Umbilical cord (tissue), 2 donors: ENCODE measurements around a stretch of chr10.

DNA sequence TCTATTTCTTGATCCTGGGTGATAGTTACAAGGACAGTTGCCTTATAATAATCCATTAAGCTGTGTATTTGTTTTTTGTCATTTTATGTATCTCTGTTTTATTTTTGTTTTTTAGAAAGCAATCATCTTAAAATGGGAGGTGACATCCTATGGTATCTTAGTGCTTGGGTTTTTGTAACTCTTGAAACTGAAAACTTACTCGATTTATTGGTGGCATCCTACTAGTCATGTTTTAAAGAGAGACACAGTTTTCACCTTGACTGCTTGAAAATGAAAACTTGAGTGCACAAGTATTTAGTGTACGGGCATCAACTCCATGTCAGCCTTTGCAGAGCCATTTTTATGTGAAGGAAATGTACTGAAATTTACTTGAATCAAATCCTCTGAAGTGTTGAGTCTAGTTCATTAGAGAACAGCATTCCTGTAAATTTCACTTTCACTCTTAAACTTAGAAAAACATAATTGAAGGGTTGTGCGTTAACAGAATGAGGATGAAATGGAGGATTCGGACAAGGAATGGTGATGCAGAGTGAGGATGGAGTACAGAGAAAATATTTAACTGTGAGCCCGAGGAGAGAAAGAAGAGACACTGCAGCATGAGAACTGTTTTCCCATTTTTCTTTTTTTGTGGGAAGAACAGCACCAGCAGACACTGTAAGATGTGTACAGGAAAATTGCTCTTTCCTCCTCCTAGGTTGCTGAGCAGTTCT lies 65.7 kb downstream of the DUSP29 start:
- RAMPAGE, long total RNA = no peak

DNA sequence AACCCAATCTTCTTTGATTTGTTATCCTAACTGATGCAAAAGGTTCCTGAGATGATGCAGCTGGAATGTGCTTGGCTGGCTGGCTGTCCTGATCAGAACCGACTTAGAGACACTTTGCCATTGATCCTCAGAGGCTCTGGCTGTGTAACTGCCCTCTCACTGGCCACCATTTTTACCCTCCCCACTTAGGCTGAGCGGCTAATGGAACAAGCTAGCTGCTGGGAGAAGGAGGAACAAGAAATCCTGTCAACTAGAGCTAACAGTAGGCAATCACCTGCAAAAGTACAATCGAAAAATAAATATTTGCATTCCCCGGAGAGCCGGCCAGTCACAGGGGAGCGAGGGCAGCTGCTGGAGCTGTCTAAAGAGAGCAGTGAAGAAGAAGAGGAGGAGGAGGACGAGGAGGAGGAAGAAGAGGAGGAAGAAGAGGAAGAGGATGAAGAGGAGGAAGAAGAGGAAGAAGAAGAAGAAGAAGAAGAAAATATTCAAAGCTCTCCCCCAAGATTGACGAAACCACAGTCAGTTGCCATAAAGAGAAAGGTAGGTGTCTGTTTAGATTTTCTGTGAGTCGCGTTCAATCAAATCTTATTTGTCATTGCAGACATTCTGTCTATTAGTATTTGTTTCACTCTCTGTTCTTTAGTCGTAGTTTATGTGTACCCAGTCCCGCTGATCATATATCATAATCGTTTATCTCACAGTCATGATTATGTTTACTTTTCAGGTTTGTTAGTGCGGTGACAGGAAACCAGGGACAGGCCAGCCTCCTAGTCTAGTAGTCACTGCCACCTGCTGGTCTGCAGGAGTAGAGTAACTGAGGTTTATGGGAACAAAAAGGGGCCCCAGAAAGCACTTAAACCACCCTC lies 51.5 kb downstream of the DUSP29 start:
- RAMPAGE, long total RNA = no peak

GRCh38 chr10:75101759-75102306 lies 2.5 kb upstream of the DUSP13 start:
- RAMPAGE, long total RNA = no peak

GRCh38 chr10:75295260-75295879 lies 59.6 kb upstream of the COMTD1 start:
- RAMPAGE, long total RNA = no peak

DNA sequence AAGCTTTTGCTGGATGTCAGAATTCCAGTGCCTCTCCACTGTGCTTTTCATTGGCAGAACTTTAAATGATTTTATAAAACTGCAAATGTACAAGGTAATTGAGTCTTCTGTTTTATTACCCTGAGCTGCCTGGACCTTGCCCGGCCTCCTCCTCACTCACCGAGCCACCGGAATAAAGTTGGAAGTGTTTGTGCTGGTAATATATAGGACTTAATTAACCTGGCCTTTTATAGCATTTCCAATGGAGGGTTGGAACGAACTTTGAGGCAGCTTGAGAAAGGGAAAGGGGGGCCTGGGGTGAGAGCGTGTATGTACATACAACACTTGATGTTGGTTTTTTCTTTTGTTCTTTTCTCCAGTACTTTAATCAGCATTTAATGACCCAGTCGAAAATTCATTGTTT lies 43.4 kb downstream of the ZNF503 start:
- RAMPAGE, long total RNA = no peak

DNA sequence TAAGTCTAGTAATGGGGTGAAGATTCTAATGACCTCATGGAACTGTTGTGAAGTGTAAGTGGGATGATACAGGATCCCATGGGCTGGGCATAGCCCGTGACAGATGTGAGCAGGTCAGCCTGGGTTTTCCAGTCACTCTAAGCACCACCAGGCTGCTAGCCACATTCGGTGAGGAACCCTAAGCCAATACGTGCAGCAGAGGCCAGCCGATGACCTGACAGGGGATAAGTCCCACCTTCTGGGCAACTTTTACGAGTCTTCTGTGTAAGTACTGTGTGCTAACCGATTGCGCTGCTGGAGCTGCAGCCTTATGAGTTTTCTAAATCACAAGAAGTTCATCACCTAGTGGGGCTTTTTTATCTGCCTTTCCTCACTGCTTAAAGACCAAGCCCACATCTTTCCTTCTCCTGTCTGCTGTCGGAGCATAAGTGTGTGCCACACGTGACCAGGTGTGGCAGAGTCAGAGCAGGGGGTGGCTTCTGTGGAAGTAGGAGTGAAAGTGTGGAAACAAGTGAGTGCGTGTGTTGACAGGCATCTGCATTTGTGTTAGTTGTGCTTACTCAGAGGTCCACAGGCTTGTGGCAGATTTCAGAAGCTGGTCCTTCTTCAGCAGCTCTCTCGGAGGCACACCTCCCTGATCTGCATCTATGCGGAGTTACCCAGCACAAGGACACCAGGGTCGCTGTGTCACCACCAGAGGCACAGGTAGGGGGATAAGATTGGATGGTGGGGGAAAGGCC lies 7.1 kb downstream of the ZNF503 start:
- RAMPAGE, long total RNA = no peak

GRCh38 chr10:75402514-75403284 lies 1.1 kb upstream of the ZNF503 start:
- RAMPAGE, long total RNA = no peak

GRCh38 chr10:75512428-75513068 lies 81.1 kb downstream of the LRMDA start:
- RAMPAGE, long total RNA = no peak

GRCh38 chr10:75735254-75736090 lies 304.0 kb downstream of the LRMDA start:
- RAMPAGE, long total RNA = no peak

DNA sequence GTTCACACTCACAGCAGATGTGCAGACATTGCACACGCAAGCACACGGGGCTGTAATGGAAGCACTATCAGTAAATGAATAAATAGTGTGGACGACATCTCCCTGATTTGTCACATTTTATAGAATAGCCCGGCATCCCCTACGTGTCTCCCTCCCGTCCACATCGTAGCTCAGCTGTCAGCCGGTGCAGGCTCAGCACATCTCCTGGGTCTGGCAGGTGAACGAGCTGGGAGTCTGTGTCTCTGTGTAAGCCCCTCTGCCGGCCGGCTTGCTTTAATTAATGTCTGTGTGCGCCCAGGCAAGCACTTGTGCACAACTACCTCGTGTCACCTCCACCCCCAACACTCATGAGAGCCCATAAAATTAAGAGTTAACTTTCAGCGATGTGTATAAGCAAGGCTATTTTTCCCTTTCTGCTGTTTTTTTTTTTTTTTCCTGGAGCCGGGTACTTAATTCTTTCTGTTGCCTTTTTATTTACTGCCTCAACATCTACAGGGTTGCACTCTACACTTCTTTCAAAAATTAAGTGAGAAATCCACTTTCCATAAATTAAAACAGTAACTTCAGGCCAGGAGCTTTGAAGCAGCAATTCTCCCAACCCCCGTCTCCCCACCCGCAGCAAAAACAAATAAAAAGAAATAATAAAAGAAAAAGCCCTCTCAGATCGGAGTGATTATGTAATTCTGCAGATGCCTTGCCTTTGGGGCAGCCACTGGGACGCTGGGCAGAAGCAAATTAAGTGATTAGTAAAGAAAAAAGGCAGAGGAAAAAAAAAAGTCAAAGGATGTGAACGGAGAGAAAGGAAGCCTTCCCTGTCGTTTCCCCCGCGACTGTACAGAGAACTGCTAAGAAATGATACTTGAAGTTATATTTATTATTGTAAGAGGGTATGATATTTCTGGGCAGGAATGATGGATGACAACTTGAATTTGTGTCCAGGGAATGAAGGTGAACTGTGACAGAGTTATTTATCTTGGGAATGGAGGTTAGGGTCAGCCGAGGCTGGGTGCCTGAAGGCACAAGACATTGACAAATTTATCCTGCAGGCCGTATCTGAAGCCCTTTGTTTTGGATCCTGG lies 603.6 kb downstream of the LRMDA start:
- RAMPAGE, long total RNA = no peak

DNA sequence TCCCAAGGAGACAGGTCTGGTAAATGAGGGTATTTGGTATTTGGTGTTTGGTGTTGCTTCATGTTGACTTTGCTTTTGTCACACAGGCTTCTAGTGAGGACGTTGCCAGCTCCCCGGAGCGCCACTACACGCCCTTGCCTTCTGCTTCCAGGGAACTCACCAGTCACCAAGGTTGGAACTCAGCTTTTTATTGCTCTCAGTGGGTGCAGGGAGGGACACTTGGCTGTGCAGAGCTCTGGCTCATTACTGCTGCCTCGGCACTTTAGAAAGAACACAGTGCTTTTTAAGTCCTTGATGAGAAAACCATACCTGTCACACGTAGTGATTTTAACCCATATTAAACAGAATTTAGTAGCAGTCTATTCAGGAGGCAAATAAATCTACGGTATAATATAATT lies 892.9 kb downstream of the LRMDA start:
- RAMPAGE, long total RNA = no peak

- RAMPAGE, long total RNA = no peak
Measured at GRCh38 chr10:76559529-76559997, 1078.0 kb downstream of the KCNMA1 start.

DNA sequence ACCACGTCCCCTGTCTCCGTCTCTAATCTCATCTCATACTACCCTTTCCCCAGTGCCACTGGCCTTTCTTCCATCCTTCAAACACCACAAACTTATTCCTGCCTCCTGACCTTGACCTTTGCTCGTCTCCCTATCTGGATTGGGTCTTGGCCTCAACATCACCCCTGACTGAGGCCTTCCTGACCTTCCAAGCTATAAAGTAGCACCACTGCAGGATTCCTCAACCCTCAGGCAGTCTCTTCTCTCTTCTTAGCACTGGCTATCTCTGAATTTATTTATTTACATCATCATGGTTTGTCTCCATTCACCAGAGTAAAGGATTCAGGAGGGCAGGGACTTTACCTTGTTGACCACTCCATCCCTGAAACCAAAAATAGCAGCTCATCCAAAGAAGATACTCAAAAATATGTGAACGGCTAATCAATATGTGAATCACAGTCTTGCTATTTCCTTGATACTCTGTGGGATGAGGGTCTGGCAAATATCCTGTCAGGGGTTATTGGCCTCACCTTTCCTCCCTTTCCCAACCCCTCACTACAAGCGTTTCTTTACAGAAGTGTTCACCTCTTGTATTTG lies 627.9 kb downstream of the KCNMA1 start:
- RAMPAGE, long total RNA = no peak

GRCh38 chr10:77163877-77164586 lies 473.6 kb downstream of the KCNMA1 start:
- RAMPAGE, long total RNA = no peak

GRCh38 chr10:77305641-77305958 lies 332.0 kb downstream of the KCNMA1 start:
- RAMPAGE, long total RNA = no peak

DNA sequence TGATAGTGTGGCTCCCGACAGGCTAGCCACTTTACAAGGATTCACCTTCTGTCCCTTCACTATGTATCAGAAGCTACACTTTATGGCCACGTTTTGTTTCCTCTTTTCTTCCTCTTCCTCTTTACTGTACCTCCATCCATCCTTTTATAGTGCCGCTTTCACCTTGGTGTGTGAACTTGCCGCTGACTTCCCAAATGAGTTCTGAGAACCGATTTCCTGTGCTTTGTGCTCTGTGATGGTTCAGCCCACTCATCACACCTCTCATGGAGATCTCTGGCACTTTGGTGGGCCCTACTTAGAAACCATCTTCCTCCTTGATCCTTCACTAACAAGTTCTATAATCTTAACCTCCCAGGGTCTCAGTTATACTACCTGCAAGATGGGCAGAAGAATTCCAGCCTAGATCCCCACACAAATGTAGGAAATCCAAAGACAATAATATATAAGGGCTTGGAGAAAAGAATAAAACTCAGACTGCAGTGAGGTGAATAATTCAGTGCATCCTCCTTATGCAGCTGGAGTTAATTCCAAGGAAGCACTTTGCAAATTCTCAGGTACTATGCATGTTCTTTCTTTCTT lies 272.0 kb downstream of the KCNMA1 start:
- RAMPAGE, long total RNA = no peak

DNA sequence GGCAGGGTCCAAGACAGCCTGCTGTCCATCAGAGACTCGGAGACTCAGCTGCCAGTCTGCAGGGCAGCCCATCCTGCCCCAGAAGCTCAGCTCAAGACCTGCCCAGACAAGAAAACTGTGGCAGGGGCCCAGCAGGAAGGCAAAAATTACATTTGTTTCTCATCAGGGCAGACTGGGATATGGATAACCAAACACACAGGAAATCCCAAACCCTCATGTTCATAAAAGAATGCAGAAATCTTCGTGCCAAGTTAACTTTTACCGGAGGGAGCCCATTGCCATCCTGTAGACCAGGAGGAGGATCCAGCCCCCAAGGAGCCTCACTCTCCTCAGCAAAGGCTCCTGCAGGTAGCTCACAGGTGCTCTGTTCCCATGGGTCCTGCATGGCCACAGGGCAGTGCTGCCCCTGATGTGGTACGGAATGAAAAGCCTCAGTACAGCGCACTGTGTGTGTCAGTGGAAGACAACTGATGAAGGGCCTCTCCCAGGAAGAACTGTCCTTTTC lies 222.2 kb downstream of the KCNMA1 start:
- RAMPAGE, long total RNA = no peak

DNA sequence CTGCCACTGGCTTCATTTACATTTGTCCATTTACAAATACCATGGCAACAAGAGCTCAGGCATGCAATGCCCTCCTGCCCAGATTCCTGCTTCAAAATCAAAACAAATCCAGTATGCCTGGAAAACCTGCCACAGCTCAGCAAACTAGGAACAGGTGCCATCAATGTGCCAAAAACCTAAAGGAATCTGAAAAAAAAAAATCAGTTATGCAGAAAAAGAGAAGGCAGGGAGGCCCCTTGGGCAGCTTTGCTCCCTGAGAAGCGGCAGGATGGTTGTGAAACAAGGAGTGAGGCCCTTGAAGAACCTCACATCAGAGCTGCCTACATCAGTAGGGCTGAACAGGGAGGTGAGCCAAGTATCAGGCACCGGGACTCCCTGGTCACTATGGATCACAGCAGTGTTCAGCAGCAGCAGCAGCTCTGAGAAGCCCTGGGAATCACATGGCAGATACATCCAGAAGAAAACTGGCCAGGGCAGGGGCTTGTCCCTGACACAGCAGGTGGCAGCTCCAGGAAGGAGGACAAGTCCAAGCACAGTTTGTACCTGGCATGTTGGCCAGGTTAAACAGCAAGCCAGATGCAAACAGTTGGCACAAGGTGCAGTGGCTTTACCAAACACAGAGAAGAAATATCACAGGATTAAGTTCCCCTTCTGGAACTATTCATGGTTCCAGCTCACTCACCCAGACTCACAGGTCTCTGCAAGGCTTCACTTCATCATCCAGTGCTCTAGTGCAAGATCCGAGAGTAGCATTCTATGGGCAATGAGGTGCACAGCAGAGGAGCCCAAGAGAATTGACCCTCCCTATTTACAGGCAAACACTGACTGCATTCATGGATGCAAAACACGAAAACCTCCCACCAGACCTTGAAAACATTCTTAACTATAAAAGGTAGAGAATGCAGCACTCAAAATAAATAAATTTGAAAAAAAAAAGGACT lies 139.4 kb downstream of the KCNMA1 start:
- RAMPAGE, long total RNA = no peak

DNA sequence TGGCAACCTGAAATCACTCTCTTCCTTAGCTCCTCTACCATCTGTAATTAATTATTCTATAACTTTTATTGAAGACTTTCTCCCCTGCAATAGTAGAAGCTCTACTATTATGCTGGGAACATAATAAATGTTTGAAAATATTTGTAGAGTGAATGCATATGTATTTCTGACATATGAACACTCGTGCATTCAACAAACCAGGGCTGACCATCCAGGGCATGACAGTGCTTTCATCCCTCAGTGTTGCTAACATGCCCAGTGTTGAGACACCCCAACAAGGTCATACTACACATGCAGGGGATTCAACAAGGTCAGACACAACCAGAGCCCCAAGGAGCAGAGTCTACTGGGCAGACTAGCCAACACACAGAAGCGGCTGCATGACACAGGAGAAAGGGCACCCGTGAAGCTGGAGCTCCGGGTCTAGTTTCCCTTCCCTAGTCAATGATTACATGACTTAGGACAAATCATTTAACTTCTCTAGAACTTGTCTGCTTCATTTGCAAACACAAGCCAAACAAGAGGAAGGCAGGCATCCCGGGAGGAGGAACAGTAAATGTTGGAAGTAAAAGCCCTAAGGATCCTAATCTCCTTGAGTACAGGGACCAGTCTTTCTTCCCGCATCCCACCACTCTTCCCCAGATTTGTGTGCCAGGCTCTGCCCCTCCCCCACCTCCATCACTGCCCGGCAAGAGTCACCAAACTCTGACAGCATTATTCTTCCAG lies 104.5 kb downstream of the KCNMA1 start:
- RAMPAGE, long total RNA = no peak

GRCh38 chr10:77586698-77587596 lies 50.7 kb downstream of the KCNMA1 start:
- RAMPAGE, long total RNA = no peak